Foreskin fibroblast (primary cell): ENCODE data around the gene CNTNAP5.

DNA sequence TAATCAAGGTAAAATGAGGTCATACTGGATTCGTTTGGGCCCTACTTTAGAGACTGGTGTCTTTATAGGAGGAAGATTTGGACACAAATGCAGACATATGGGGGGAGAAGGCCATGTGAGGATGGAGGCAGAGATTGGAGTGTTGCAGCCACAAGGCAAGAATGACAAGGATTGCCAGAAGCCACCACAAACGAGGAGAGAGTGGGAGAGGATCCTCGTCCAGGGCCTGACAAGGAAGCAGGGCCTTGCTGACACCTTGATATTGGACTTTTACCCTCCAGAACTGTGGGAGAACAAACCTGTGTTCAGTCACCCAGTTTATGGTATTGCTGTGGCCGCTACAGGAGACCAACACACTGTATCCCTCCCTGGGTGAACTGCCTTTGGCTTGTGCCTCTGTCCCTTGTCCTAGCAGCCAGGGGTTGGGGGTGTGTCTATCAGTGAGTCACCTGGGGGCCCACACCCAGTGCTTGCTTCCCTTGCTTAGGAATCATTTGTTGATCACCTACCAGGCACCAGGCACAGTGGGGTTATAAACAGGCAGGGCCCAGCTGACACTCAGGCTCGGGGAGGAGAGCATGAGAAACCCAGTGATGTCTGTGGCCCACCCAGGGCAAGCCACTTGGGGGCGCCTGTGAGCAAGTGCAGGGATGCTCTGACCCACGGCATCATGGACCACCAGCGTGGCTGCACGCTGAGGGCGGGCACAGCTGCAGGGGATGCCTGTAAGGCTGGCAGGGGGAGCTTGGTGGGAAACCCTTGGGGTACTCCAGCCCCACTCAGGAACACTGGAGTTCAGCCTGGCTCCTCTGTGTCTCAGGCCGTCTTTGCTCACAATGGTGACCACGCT is 17.2 kb downstream of the TMEM185B start:
- RRBS: no CpG with 5 or more reads among the region's 12 CpGs

- RRBS: no CpG with 5 or more reads among the region's 7 CpGs
Observed at GRCh38 chr2:120261326-120262021, 8.8 kb downstream of the RALB start.

DNA sequence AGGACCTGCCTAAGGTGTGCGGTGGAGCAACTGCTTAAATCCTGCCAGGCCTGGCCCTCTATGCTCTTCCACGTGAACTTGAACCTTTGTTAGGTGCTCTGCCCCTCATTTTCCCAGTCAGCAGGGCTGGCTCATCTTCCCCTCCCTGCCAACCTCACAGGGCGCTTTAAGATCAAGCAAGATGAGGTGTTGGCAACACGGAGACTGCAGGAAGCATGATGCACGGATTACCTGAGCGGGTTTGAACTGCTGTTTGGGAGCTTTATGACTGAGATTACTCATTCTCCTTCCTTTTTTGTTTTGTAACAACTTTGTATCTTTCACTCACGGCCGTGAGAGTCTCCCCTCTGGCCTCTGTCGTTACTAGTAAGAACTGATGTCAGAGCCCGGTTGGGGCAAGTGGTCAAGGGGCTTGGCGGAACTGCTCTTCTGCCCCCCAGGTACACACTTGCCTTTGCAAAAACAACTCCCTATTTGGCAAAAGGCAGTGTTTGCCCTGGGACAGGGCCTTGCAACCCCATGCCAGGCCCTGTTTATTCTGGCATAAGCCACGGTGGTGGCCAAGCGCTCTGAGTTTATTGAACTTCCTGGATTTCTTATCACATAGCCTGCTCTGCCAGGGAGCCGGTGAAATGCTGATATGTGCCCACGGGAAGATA is 127.7 kb downstream of the INHBB start:
- RRBS: no CpG with 5 or more reads among the region's 15 CpGs

DNA sequence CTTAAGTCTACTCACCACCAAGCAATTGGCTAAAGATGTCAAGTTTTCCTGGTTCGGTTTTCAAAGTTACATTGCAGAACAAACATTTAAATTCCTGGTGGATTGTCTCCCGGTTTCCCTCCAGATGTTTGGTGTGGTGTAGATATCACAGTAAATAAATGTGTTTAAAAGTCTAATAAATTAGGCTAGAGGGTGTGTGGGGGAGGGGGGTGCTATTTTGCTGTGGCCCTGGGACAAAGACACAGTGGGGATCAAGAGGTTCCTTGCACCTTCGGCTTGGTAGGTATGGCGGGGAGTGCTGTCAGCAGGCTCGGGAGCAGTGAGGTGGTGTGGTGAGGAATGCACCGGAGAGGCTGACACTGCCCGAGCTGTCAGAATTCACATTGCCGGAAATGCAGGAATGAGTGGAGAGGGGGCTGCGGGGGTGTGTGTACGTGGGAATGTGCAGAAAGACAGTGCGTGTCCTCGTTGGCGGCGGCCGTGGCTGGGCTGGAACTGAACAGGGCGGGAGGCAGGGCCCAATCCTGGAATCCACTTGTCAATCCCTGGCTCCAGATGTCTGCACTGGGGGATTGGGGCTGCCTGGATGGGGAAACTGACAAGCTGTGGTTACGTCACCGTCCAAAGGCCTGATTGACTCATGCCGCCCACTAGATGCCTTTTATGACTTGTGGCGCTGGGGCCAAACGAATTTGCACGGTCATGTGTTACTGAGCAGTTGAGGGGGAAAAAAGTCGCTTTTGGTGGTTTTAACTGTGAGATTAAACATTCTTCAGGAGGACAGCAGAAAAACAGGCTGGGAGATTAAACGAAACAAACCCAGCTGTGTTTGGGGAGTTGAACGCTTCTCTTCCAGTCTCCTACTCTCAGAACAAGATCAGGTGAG is 189.6 kb upstream of the GLI2 start:
- RRBS: no CpG with 5 or more reads among the region's 25 CpGs

DNA sequence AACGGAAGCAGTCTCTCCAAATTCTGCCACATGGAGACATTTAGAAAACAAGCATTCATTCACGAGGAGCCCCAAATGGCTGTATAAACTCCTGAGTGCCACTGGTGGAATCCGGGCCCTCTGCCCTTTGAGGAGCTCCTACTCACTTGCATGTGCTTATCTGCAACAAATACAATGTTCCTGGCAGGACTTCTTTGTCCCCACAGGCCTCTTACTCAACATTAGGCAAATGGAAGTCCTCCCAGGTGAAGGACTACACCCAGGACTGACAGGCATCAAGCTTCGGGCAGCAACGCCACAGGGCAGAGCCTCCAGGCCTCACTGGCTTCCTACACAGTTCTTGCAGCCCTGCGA is 187.1 kb upstream of the GLI2 start:
- RRBS: no CpG with 5 or more reads among the region's 6 CpGs

DNA sequence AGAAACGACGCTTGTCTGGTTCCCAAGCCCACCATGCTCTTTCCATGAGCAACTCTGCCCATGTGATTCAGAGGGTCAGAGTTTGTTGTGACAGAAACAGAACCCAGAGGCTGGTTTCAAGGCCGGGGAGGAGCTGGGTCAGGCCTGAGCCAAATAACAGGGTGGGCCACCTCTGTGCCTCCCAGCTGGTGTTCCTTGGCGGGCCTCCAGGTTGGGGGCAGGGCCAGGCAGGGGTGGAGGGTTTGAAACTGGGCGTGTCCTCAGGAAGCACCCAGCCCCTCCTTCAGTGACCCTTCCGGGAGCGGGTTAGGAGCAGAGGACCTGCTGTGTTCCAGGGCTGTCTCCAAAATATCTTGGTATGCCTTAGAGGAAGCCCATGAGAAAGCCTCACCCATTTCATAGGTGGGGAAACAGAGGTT is 74.9 kb upstream of the GLI2 start:
- RRBS: no CpG with 5 or more reads among the region's 7 CpGs

GRCh38 chr2:120904526-120904976 is 168.9 kb downstream of the GLI2 start:
- RRBS: no CpG with 5 or more reads among the region's 8 CpGs

DNA sequence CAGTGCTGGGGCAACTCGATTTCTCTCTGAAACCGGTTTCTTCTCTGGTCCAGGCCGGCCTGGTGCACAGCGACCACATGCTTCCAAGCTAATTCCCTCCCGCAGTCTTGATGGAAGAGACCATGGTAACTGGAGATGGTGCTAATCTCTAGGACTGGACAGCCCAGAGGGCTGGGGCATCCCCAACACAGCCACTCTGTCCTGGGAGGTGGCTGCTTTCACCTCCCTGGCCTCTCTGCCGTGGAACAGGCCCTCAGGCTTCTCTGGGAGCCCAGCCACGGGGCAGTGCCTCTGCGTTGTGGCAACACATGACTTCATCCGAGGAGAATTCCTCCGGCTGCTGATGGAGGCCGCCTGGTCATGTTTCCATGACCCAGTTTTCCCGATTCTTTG is 184.3 kb downstream of the GLI2 start:
- RRBS: no CpG with 5 or more reads among the region's 12 CpGs

GRCh38 chr2:121203637-121204225 is 81.3 kb downstream of the TFCP2L1 start:
- RRBS: no CpG with 5 or more reads among the region's 9 CpGs

GRCh38 chr2:121365051-121365441 is 80.0 kb upstream of the TFCP2L1 start:
- RRBS: no CpG with 5 or more reads among the region's 13 CpGs

DNA sequence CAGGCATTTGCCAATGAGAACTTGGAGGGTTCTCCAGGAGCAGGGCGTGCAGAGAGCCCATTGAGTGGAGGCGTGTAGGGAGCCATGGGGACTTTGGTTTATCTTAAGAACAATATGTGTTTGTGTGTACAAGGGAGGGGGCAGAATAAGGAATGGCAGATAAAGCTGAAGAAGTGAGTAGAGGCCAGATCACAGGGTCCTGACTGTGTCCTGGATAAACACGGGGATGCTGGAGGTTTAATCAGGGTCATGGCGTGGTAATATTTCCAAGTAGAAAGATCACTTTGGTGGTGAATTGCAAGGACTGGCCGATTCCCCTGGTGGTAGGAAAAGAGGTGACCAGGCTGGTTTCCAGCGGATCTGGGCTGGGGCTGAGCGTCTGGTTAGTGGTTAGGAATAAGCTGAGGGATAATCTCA is 483.8 kb downstream of the TSN start:
- RRBS: no CpG with 5 or more reads among the region's 7 CpGs

- RRBS: 3% methylated on average over 7 of the region's 52 CpGs
Observed at GRCh38 chr2:124025054-124025700, at the start of gene CNTNAP5. TSS of gene CNTNAP5 (plus strand) at chr2:124025287.

DNA sequence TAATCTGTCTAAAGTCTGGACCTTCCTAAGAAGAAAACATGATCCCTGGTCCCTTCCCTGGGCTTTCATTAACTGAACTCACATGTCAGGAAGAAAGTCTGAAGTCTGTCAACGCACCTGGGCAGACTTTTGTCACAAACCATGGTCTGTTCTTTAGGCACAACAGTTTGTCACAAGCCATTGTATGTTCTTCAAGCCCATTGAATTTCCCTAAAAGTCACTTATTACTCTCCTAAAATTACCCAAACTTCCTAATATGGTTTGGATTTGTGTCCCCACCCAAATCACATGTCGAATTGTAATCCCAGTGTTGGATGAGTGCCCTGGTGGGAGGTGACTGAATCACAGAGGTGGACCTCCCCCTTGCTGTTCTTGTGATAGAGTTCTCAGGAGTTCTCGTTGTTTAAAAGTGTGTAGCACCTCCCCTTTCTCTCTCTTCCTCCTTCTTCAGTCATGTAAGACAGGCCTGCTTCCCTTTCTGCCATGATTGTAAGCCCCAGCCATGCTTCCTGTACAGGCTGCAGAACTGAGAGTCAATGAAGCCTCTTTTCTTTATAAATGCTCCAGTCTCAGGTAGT is 11.4 kb upstream of the GYPC start:
- RRBS: no CpG with 5 or more reads among the region's 3 CpGs

DNA sequence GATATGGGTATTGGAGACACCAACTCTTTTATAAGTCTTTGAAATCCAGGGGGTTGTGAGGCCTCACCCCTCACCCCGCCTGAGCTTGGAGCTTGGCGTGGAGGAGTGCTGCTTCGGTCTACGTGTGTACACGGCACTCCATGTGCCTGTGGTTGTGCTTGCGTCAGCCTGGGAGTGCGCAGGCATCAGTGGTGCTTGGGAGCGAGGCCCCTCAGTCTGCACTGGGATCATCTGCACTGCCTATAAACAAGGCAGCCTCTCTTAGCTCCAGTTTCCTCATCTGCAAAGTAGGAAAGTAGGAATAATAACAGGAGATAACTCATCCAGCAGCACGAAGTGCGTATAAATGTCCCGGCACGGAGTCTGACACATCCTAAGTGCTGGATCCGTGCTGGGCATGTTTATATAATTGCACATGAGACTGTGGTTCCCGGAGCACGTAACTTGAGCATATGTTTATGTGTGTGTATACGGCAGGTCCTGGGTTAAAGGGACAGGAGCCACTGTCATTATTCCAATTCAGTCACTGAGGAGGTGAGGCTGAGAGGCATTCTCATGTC is 1.3 kb downstream of the GYPC start:
- RRBS: 3% methylated on average over 3 of the region's 16 CpGs

- RRBS: 2% methylated on average over 4 of the region's 24 CpGs
Observed at GRCh38 chr2:126972017-126972360, 73.3 kb downstream of the TEX51 start.

DNA sequence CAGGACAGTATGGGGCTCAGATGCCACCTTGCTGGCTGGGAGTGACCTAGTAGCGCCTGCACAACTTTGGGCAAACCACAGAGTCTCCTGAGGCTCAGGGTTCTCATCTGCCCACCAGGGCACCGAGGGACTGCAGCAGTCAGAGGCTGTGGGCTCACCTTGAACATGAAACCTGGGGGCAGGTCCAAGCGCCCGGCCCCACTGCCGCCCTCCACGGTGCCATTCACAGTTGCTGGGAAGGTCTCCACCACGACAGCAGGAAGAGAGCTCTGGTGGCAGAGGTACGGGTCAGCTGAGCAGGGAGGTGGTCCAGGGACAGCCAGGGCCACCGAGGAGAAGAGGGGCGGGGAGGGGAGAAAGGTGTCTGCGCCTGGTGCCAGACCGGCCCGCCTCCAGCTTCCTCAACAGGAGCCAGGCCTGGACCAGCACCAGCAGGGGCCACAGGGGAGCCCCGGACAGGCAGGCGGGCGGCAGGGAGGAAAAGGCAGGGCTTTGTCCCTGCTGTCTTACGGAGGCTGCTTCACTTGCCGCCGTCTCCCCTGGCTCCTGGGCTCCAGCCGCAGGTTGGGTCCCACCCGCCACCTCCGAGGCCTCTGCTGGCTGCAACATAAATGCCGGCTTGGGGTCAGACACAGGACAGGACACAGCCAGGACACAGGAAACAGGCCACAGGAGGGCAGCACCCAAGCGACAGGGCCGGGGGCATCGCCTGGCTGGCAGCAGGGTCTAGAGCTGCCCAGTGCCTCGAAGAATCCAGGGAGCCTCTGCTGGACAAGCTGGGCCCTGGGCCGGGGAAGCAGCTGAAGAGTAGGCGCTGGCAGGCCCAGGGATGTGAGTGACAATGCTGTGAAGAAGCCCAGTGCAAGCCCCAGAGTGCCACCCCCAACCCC is 56.1 kb downstream of the BIN1 start:
- RRBS: 43% methylated on average over 7 of the region's 29 CpGs

- RRBS: no CpG with 5 or more reads among the region's 21 CpGs
Observed at GRCh38 chr2:127053742-127054304, 53.1 kb downstream of the BIN1 start.

DNA sequence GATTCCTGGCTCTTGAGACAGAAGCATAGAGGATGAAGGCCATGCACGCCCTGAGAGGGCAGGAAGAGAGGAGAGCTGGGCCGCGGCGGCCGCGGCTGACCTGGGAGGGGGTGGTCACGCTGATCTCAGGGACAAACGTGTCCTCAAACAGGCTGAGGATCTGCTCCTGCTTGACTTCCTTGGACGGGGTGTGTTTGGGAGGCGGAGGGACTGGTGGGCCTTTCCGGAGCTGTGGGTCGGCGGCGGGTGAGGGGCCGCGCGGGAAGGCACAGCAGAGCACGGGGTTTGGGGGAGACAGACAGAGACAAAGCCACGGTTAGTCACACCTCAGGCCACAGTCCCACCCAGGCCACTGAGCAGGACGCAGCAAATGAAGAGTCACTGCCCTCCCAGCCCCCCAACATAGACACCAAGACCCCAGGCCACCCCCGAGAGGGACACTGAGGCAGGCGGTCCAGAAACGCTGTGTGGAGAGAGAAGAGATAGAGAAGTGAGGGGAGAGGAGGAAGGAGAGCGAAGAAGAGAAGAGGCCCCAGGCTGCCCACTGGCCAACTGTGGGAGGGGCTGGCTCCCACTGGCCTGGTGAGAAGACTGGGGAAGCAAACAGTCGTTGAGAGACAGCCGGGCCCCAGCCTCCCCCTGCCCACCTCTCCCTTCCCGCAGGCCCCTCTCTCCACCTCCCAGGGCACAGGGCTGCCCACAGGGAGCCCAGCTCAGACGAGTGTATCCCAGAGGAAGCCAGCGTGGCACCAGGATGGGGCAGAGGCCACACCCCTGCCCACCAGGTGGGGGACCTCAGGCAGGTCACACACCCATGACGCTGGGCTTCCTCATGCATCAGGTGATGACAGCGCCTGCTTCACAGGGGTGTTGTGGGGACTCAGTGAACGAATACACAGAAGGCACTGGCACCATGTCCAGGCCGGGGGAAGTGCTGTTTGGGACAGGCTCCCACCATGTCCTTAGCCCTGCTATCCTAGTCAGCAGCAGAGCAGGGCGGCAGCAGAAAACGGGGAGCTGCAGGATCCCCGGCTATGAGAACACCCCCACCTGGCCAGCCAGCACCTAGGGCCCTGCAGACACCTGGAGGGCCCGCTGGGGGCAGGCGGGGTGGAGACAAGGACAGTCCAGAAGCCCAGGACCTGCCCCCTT is 49.2 kb downstream of the BIN1 start:
- RRBS: 72% methylated on average over 4 of the region's 38 CpGs

DNA sequence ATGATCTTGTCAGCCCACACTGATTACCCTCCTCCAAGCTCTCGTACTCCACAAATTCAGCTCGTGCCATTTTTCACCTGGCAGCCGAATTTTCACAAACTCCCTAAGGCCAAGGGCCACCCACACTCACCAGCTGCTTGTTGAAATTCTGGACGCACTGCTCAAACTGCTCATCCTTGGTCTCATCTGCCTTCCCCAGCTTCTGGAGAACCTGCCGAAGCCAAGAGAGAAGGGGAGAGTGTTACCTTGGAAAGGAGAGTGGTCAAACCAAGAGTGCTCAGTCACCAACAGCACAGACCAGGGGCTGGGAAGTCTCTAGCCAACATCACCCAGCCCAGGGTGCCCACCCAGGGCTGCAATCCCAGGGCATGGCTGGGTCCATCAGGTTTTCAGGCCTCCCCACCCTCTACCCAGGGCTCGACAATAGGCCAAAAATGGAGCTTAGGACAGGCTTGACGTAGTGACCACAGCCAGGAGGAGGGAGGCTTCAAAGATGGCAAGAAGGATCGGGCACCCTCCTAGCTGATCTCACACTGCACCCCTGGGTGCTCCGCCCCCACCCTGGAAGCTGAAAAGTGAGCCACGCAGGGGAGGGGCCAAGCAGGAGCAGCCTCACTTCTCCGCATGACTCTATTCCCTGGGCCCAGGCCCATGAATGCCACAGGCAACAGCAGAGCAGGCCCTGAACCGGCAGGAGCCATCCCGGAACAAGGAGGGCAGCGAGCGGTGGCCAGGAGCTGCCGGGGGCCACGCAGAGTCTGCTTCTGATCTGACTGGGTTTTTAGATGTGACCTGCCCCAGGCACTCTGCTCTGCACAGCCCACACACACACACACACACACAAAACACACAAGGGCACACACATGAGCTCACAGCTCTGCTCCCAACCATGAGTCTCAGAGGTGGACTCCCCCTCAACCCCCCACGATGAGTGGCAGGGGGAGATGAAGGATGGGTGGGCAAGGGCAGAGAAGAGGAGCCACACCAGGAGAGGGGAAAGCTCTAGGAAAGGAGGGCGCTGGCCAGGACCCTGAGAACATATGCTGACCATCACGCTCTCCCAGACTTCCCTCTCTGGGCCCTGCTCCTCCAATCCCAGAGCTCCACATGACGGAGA is 30.1 kb downstream of the BIN1 start:
- RRBS: 50% methylated on average over 2 of the region's 21 CpGs

- RRBS: no CpG with 5 or more reads among the region's 27 CpGs
Observed at GRCh38 chr2:127083604-127084590, 23.1 kb downstream of the BIN1 start.